Right lobe of liver (tissue), 4 donors: ENCODE results near the genes WFDC10B, ZSWIM3 and PLTP.

- PRO-cap, 4 experiments: no peak in any of the 4 experiments
- RAMPAGE, long total RNA, 2 experiments: no peak in any of the 2 experiments
Measured at GRCh38 chr20:45704734-45705340, at the start of gene WFDC10B. WFDC10B (minus strand) TSS chr20:45705019.

DNA sequence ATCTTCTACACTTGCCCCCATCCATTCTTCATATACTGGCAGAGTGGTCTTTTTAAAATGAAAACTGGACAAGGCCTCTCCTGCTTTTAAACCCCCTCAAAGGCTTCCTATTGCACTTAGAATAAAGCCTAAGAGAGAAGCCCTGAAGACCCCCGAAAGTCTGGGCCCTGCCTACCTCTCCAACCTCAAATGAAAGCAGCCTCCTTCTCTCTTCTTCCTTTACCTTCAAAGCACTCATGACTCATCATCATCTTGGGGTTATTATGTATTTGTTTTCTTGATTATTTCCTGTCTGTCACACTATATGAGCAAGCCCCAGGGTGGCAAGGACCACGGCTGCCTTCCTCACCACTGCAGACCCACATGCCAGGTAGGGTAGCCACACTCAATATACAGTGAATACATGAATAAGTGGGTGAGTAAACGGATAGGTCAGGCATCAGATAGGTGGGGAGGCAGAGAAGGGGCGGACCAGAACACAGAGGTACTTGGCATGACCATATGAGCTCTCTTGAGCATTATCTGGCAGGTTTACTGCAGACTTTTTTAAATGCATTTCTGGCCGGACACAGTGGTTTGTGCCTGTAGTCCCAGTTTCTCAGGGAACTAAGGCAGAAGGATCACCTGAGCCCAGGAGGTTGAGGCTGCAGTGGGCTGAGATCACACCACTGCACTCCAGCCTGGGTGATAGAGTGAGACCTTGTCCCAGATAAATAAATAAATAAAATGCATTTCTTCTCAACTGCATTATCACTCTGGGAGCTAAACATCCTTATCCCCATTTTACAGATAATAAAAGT, 8.7 kb downstream of the WFDC3 start:
- PRO-cap, 4 experiments: no peak in any of the 4 experiments
- RAMPAGE, long total RNA, 2 experiments: no peak in any of the 2 experiments

GRCh38 chr20:45792132-45793315, 770 bp downstream of the DNTTIP1 start:
- PRO-cap, 4 experiments: peak in 2 of 4 experiments; most common plus-strand start chr20:45792464 (in 2); most common minus-strand start chr20:45792440 (in 1)
- RAMPAGE, long total RNA, 2 experiments: start-site peak on the plus strand in 1 of 2 experiments, at chr20:45792693-45792744 at its widest, 7 reads per replicate

GRCh38 chr20:45796436-45796788, 4.7 kb downstream of the DNTTIP1 start:
- PRO-cap, 4 experiments: no peak in any of the 4 experiments
- RAMPAGE, long total RNA, 2 experiments: no peak in any of the 2 experiments

- PRO-cap, 4 experiments: no peak in any of the 4 experiments
- RAMPAGE, long total RNA, 2 experiments: no peak in any of the 2 experiments
Measured at GRCh38 chr20:45823939-45825113, 2.8 kb downstream of the TNNC2 start.

GRCh38 chr20:45833949-45834728, 540 bp downstream of the SNX21 start:
- PRO-cap, 4 experiments: peak in 4 of 4 experiments; most common plus-strand start chr20:45834176 (in 2); most common minus-strand start chr20:45834075 (in 3)
- RAMPAGE, long total RNA, 2 experiments: no peak in any of the 2 experiments

DNA sequence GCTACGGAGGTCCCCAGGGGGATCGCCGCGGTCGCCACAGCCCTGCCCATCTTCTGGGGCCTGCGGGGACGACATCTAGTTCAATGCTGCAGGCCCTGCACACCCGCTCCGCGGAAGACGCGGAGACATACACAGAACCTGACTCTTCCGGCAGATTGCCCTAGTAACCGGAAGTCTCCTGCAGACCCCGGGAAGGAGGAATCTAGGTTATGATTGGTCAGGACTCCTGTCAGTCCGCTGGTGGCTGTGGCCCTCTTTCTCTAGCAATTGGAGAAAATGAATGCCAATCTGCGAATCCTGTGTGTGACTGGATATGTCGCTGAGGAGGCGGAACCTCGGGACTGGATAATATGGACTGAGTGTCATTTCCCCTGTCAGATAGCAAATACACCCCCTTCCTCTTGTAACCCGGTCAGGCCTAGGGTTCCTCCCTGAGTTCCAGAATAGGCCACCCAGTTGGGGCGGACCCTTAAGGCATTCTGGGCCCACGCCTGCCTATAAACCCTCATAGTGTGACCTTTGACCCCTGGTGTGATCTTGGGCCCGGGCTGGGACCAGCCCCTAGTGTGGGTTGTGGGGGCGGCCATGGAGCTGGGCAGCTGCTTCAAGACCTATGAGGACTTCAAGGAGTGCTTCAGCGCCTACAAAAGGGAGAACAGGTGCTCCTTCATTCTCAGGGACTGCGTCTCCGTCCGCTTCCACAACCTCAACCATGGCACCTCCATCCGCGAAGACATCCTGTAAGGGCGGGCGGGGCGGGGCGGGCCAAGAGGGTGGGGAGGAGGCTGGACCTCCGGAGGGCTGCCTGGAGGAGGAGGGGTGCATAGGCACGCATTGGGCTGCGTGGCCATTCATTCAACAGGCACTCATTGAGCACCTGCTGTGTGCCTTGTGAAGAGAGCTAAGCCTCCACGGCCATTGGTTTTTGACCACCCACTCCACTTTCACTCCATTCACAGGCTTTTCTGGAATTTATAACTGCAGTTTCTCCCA, at the start of gene ZSWIM3:
ZSWIM3 (plus strand) TSS at position 374 of the 993 bp plus-strand sequence.
- PRO-cap, 4 experiments: peak in 4 of 4 experiments; most common plus-strand start position 374 of the sequence (in 2); most common minus-strand start position 129 of the sequence (in 4)
- RAMPAGE, long total RNA, 2 experiments: start-site peak on the plus strand in 1 of 2 experiments, centred at position 413 of the sequence, 11 reads per replicate; start-site peak on the minus strand in 2 of 2 experiments, centred at positions 142 to 146 of the sequence, 409 to 677 reads per replicate

DNA sequence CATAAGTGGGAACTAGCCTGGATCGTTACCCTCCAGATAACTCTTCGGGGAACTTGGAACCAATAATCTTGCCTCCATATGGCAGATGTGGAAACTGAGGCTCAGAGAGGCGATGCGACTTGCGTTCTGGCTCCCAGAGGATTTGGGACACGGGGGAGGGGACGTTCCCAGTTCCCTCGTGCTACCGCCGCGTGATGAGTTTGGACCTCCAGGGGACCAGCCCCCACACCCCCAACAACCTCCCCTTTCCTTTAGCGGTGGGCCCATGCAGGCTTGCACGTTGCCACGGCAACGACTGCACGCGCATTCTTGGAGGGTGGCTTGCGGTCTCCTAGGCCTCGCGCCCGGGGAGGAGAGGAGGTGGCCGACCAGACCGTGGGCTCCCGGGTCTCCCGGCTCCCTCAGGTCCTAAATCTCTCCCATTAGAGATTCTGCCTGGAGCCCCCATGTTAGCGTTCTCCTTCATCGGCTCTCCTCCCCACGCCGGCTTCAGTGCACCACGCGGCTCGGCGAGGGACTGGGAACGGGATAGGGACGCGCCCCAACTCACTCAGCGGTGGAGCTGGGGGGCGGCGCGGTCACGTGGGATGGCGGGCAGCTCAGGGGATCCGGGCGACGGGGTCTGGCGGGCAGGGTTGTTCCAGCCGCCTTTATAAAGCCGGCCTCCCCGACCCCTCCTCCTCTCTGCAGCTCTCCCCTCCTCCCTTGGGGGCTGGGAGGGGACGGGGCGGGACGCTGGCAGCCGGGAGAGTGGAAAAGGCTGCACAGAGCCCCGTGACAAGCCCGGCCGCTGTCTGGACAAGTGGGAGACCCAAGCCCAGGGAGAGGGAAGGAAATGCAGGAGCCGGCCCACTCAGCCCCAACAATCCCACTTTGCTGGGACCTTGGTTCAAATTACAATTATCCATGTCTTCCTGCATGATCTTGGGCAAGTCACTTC, at the start of gene PLTP:
PLTP (minus strand) TSS at position 627 of the 940 bp plus-strand sequence.
- PRO-cap, 4 experiments: peak in 4 of 4 experiments; most common plus-strand start position 780 of the sequence (in 2); most common minus-strand start position 624 of the sequence (in 4)
- RAMPAGE, long total RNA, 2 experiments: start-site peak on the minus strand in 2 of 2 experiments, centred at positions 621 to 628 of the sequence, 30 to 292 reads per replicate

- PRO-cap, 4 experiments: peak in 2 of 4 experiments; most common plus-strand start chr20:45944431 (in 2); most common minus-strand start chr20:45944257 (in 2)
- RAMPAGE, long total RNA, 2 experiments: no peak in any of the 2 experiments
Measured at GRCh38 chr20:45944117-45944898, 9.8 kb downstream of the PCIF1 start.

GRCh38 chr20:45947097-45947980, 12.9 kb downstream of the PCIF1 start:
- PRO-cap, 4 experiments: no peak in any of the 4 experiments
- RAMPAGE, long total RNA, 2 experiments: no peak in any of the 2 experiments

- PRO-cap, 4 experiments: no peak in any of the 4 experiments
- RAMPAGE, long total RNA, 2 experiments: no peak in any of the 2 experiments
Measured at GRCh38 chr20:46072317-46073268, 17.2 kb downstream of the NCOA5 start.

- PRO-cap, 4 experiments: peak in 1 of 4 experiments; most common plus-strand start chr20:46108675 (in 1)
- RAMPAGE, long total RNA, 2 experiments: no peak in any of the 2 experiments
Measured at GRCh38 chr20:46108225-46108905, 9.7 kb upstream of the CD40 start.

GRCh38 chr20:46206828-46207258, 88.7 kb downstream of the CD40 start:
- PRO-cap, 4 experiments: no peak in any of the 4 experiments
- RAMPAGE, long total RNA, 2 experiments: no peak in any of the 2 experiments

DNA sequence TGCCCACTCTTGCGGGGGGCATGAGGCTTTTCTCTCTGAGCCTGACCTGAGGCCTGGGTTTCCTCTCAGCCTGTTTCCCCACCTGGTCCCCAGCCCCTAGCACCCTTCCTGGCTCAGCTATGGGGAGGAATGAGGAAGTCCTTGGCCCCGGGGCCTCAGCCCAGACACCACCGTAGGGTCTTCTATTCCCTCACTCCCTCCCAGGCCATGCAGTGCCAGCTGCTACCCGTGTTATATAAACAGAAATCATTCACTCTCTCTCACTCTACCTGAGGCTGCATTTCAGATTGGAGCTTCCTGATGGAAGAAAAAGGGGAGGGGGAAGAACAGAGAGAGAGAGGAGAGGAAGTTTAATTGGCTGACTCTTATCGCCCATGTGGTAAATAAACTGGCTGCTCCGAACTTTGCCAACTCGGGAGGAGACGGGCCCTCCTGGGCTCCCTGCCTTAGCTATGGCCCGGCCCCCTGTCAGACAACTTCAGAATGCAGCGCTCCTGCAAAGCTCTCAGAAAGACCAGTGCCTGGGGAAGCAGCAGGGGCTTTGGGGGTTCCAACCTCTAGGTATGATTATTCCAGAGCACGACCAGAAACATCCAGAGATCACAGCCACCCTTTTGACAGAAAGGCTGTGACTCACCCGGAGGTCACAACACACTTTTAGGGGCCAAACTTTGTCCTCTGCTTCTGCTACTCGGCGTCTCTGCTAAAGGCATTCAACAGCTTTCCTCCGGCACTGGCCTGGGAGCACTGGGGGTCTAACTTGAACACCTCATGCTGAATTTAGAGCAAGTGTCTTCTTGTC, 2.7 kb downstream of the CDH22 start:
- PRO-cap, 4 experiments: no peak in any of the 4 experiments
- RAMPAGE, long total RNA, 2 experiments: no peak in any of the 2 experiments

DNA sequence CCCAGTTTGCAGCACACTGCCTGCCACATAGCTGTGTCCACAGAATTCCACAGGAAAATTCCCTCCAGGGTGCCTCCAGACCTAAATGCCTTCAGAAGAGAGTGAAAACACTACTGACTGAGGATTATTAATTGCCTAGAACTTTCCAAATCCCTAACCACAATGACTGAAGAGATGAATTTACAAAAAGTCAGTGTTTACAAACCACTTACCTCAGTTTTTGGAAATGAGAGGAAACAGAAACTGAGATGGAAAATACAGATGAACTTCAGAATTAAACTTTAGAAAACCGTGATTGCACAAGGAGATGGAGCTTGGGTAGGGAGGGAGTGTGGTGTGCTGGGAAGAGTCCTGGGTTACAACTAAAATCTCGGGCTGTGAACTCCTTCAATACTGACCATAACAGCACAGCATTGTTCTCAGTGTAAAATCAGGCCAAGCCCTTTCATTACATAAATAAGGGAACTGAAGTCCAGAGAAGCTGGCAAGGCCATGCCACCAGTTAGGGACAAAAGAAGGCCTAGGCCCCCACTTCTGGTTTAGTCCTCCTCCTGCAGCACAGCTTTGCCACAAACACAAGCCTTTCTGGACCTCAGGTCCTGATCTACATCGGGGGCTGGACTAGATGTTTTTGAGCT, 4.0 kb downstream of the ELMO2 start:
- PRO-cap, 4 experiments: peak in 1 of 4 experiments; most common plus-strand start position 284 of the sequence (in 1); most common minus-strand start position 103 of the sequence (in 1)
- RAMPAGE, long total RNA, 2 experiments: no peak in any of the 2 experiments

DNA sequence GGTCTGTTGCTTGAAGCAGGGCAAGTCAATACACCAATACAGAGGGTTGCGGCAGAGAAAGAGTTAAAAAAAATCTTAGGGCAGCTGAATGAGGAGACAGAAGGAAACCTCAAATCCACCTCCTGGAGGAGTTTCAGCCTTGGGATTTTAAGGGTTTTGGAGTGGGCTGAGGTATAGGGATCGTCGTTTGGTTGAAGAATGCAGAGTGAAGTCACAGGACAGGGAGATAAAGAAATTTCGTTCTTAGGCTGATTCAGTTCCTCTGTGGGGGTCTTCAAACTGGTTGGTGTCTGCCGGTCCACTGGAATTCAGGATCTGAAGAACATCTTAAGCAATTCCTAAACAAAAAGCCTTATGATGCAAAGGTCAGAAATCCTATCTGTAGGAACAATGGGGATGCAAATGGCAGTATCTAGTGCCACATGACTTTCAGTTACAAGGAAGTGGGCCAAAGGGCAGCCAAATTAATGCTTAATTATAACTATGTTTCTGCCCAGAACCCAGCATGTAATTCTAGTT, 4.8 kb upstream of the SLC2A10 start:
- PRO-cap, 4 experiments: peak in 4 of 4 experiments; most common minus-strand start position 317 of the sequence (in 4)
- RAMPAGE, long total RNA, 2 experiments: no peak in any of the 2 experiments

- PRO-cap, 4 experiments: peak in 2 of 4 experiments; most common minus-strand start chr20:46729065 (in 2)
- RAMPAGE, long total RNA, 2 experiments: no peak in any of the 2 experiments
Measured at GRCh38 chr20:46728783-46729227, 19.4 kb downstream of the SLC2A10 start.

DNA sequence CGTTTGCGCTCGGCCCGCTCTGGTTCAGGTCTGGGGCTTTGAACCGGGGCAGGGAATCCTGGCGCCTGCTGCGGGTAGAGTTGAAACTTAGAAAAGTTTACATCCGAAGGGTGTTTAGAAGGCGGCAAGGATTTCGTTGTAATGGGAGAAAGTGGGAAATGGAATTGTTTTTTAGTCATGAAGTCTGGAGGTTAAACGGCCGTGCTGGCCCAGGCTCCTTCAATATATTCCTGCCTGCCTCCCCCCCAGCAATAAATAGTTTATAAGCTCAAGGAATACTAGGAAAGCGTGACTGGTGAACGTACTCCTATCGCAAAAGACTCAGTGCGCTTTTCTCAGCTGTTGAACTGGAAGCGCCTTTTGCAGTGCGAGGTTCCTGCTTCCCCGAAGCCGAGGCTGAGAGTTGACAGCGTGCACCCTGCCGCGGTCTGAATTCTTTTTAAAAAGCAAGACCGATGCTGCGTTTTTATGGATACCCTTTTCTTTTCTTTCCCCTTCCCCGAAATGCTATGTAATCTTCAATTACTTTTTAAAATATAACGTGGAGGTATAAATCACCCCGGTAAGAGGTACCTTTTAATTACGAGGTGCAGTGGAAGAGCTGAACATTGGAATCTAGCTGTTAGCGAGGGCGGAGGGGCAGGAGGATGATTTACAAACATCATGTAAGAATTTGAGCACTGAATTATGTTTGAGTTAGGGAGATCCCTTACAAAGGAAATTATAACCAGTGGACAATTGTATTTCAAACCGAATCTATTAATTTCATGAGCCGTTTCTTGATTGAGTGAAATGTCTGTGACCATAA, 1.1 kb downstream of the EYA2 start:
- PRO-cap, 4 experiments: no peak in any of the 4 experiments
- RAMPAGE, long total RNA, 2 experiments: no peak in any of the 2 experiments

GRCh38 chr20:46991878-46992297, 97.2 kb downstream of the EYA2 start:
- PRO-cap, 4 experiments: no peak in any of the 4 experiments
- RAMPAGE, long total RNA, 2 experiments: no peak in any of the 2 experiments

GRCh38 chr20:47125871-47126481, 230.5 kb downstream of the ZMYND8 start:
- PRO-cap, 4 experiments: no peak in any of the 4 experiments
- RAMPAGE, long total RNA, 2 experiments: no peak in any of the 2 experiments